ENCODE results near the genes CHRNA3 and ADAMTS7.

GRCh38 chr15:78477610-78478096 is 29.7 kb upstream of the HYKK start:
- RRBS: no CpG with 5 or more reads among the region's 6 CpGs

DNA sequence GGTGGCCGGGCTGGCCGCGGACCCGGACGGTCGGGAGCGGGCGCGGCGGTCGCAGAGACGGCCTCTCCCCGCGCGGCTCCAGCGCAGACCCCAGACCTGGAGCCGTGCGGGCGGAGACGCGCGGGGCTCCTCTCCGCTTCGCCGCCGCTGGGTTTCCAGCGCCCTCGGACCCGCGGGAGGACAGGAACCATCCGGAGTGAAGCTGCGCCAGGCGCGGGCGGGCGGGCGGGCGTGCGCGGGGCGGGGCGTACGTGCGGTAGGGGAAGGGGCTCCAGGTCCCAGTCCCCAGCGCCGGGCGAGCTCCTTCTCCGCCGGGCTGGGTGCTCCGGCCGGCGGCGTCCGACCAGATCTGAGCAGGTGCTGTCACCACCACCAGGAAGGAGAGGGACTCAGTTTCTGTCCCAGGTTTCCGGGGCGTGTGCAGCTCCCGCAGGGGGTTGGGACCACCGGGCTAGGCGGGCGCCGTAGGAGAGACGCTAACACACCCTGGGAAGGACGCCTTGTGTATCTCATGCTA is at the start of gene CHRNA3:
Gene CHRNA3 (minus strand): TSS at position 198 of the 517 bp plus-strand sequence.
- RRBS: 2% methylated on average over 21 of the region's 63 CpGs

DNA sequence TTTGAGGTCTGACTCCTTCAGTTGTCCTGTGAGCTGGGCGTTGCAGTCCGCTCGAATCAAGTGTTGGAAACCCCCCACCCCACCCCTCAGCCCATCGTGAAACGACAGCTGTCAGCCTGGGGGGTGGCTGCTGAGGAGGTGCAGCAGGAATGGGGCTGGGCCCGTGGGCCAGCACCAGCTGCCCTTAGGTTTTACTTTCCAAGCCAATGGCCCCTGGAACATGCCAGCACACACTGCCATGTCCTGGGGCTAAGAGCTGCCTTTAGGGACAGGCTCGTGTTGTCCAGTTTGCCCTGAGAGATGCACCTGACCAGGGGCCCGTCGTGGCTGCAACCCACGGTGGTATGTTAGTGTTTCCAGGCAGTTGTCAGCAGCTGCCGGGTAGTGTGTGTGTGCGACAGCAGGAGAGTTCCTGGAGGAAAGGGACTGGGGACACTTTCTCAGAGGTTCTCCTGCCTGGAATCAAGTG is 56.3 kb downstream of the ADAMTS7 start:
- RRBS: no CpG with 5 or more reads among the region's 12 CpGs

DNA sequence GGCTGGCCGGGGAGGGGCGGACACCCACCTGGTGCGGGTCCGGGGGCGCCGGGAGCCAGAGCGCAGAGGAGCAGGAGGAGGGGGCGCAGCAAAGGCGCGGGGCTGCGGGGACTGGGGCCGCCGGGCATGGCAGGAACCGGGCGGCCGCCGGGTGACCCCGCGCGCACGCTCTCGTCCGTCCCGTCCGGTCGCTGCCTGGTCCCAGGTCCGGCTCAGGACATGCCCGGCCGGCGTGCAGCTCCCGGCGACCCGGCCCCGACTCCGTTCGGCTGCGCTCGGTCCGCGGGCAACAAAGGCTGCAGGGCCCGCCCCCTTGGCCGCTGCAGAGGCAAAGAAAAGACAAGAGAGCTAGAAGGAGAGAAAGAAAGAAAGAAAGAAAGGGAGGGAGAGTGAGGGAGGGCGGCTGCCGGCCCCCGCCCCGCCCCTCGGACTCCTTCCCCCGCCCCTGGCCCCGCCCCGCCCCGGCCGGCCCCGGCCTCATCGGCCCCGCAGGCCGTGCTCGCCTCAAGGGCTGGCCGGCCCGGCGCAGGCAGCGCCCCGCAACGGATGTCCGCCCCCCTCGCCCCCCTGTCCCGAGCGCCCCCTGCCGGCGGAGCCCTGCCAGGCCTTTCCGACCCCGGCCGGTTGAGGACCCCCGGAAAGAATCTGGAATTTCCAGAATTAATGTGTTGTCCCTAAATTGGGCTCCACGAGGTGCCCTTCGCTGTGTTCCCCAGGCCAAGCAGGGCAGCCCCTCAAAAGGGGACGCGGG is at the start of gene ADAMTS7:
Gene ADAMTS7 (minus strand): TSS at position 372 of the 751 bp plus-strand sequence.
- RRBS: 2% methylated on average over 37 of the region's 77 CpGs

GRCh38 chr15:78874814-78875721 is 2.4 kb downstream of the MORF4L1 start:
- RRBS: no CpG with 5 or more reads among the region's 23 CpGs

DNA sequence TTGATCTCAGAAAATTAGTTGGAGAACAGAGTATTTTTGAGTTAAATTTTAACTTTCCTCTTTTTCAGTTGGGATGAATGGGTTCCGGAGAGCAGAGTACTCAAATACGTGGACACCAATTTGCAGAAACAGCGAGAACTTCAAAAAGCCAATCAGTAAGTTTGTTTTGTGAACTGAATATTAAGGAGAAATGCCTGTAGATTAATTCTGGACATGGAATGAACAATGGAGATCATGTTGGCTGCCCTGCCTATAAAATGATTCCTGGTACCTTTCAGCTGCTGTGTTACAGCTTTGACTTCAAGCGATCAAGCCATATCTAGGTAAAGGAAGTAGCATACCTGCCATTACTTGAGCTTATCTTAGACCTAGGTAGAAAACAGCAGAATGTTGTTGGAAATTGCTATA is 13.4 kb downstream of the MORF4L1 start:
- RRBS: no CpG with 5 or more reads among the region's 4 CpGs

- RRBS: no CpG with 5 or more reads among the region's 8 CpGs
Measured at GRCh38 chr15:79004294-79004860, 59.5 kb upstream of the CTSH start.

DNA sequence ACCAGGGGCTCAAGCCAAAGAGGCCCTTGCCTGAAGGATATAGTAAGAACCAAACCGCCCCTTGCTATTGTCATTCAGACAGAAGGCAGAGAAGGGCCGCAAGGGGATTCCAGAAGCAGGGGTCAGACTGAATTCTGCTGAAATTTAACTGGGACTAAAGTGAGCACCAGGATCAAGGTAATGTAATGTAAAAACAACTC is 45.9 kb upstream of the RASGRF1 start:
- RRBS: no CpG with 5 or more reads among the region's 2 CpGs

DNA sequence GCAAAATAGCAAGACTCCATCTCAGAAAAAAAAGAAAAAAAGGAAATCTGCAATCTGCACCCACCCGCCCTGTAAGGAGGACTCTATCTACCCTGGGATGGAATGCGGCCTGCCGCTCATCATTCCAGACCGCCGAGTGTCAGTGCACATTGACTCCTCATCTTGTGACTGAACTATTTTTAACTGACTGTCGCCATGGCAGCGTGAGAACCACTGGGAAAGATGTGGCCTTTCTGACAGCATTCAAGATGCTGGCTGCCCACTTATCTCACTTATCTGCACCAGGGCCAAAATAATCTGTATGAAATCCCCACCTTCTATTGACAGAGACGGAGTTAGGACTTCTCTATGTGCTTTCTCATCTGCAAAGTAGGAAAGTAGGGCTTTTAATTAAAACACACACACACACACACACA is 38.8 kb upstream of the ANKRD34C start:
- RRBS: no CpG with 5 or more reads among the region's 8 CpGs

GRCh38 chr15:79344306-79345083 is 33.6 kb downstream of the TMED3 start:
- RRBS: no CpG with 5 or more reads among the region's 4 CpGs

- RRBS: no CpG with 5 or more reads among the region's 5 CpGs
Measured at GRCh38 chr15:79853527-79853822, 43.3 kb downstream of the MTHFS start.

- RRBS: no CpG with 5 or more reads among the region's 3 CpGs
Measured at GRCh38 chr15:79886091-79886595, 10.7 kb downstream of the MTHFS start.

GRCh38 chr15:80210466-80211035 is 41.5 kb downstream of the CTXND1 start:
- RRBS: no CpG with 5 or more reads among the region's 6 CpGs

- RRBS: no CpG with 5 or more reads among the region's 6 CpGs
Measured at GRCh38 chr15:80697329-80698032, 2.4 kb downstream of the ABHD17C start.

GRCh38 chr15:81291584-81292163 is 32.3 kb downstream of the STARD5 start:
- RRBS: no CpG with 5 or more reads among the region's 3 CpGs

- RRBS: no CpG with 5 or more reads among the region's 7 CpGs
Measured at GRCh38 chr15:81294516-81295100, 29.3 kb downstream of the STARD5 start.

DNA sequence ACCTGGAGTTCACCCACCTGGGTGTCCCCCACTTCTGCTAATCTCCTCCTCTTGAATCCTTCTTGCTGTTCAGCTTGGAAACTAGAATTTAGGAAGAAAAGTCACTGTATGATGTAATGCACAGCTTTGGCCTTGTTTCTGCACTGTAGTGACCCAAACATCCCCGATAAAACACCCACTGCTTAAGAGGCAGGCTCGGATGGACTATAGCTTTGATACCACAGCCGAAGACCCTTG is 24.8 kb downstream of the STARD5 start:
- RRBS: no CpG with 5 or more reads among the region's 3 CpGs

DNA sequence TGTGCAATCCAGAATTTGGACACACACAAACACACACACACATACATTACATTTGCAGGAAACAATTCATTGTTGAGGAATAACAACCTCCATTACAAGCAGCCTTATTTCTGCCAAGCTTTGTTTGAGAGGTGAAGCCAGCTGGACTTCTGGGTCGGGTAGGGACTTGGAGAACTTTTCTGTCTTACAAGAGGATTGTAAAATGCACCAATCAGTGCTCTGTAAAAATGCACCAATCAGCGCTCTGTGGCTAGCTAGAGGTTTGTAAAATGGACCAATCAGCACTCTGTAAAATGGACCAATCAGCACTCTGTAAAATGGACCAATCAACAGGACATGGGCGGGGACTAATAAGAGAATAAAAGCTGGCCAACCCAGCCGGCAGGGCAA is 81.1 kb downstream of the MEX3B start:
- RRBS: no CpG with 5 or more reads among the region's 4 CpGs

DNA sequence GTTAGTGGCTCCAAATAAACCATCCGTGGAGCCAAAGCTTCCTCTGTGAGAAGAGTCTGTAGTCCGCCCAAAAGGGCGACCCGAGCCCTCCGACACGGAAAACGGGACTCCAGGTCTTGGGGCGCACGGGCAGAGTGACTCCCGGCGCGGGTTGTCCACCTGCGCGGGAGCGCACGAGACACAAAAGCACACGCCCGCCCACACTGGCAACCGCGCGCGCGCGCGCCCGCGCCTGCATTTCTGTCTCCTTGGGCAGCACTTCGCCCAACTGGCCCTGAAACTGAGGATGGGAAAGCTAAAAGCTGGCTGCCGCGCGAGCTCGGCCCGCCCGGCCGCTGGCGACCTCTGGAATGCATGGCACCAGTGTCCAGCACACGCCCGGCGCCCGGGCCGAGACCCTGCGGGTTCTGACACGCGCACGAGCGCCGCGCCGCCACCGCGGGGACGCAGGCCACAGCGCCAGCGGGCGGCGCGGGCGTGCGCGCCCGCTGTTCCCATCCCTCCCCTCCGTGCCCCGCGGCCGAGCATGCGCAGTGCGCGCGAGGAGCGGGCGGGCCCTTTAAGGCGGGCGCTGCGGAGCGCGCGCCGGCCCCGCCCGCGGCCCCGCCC is 845 bp upstream of the MEX3B start:
- RRBS: 1% methylated on average over 10 of the region's 82 CpGs